HEK293 (cell line): ENCODE results near the genes SCN3B, ZNF202, OR6M1, OR8G5, OR8B8 and ROBO4.

DNA sequence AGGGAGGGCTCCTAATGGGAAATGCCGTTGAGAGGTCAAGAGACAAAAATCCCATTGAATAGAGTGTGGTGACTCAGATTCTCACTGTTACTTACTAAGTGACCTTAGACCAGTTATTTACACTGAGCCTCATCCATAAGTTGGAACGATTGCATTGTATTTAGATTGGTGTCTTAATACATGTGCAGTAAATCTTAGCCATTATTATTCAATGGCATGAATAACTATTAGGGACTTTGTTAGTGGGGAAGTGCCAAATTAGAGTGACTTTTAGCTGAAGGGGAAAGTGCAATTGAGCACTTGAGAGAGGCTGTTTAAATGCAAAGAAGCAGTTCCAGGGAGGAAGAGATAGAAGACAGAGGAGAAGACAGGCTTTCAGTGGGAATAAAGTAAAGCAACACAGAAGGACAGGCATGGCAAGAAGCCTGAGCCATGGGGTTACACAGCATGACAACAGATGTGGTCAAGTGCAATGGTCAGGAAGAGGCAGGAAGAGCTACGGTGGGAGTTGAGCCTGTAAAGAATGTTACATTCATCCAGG is 82.6 kb downstream of the UBASH3B start:
- PRO-cap = no peak
- RRBS, 2 experiments = no CpG with 5 or more reads among the region's 3 CpGs

GRCh38 chr11:122745821-122746631 is 90.5 kb downstream of the UBASH3B start:
- PRO-cap = no peak
- RRBS, 2 experiments = no CpG with 5 or more reads among the region's 18 CpGs

DNA sequence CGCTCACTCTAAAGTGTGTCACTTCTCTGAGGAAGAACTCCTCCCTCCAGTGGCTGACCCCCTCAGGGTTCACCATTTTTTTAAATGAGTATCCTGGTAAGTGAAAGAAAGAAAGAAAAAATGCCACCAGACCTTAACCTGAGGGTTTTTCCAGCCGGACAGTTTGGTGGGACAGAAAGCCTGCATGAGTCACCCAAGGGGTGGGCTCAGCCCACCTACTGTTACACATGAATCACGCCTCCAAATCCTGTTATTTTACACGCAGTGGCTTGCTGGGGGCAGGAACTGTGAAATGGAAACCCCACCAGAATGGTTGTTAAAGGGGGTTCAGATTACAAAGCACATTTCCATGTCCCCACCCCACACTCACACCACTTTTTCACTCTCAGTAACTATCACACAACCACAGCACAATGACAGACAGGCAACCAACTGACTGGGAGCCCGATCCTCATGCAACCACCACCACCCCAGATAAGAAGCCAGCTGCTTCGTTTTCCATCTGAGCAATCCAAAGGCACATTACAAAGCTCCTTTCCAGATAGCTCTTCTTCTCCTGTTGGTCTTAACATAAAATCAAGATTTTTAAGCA is 11.9 kb downstream of the CRTAM start:
- PRO-cap = no peak
- RRBS, 2 experiments = no CpG with 5 or more reads among the region's 6 CpGs

- PRO-cap = no peak
- RRBS, 2 experiments = no CpG with 5 or more reads among the region's 3 CpGs
Measured at GRCh38 chr11:123055850-123056407, 6.0 kb downstream of the HSPA8 start.

DNA sequence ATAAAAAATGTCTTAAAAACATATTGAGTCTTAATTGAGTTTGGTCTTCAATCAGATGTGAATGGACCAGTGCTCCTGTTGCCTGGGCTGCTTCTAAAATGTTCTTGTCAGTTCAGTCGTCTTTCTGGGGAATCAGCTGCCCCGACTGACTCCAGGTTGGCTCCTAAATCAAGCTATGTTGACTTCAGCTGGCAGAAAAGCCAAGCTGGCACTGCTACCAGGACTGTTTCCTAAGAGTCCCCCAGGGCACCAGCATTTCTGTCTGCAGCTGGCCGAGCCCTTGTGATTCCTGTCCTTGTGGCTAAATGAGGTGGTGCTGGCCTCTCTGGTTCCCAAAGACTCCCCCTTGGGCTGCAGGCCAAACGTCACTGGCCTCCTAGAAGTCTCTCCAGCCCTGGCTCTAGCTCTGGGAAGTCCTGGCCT is 31.0 kb downstream of the GRAMD1B start:
- PRO-cap = no peak
- RRBS, 2 experiments = no CpG with 5 or more reads among the region's 4 CpGs

- PRO-cap = no peak
- RRBS, 2 experiments = no CpG with 5 or more reads among the region's 6 CpGs
Measured at GRCh38 chr11:123466000-123466397, 35.9 kb downstream of the GRAMD1B start.

DNA sequence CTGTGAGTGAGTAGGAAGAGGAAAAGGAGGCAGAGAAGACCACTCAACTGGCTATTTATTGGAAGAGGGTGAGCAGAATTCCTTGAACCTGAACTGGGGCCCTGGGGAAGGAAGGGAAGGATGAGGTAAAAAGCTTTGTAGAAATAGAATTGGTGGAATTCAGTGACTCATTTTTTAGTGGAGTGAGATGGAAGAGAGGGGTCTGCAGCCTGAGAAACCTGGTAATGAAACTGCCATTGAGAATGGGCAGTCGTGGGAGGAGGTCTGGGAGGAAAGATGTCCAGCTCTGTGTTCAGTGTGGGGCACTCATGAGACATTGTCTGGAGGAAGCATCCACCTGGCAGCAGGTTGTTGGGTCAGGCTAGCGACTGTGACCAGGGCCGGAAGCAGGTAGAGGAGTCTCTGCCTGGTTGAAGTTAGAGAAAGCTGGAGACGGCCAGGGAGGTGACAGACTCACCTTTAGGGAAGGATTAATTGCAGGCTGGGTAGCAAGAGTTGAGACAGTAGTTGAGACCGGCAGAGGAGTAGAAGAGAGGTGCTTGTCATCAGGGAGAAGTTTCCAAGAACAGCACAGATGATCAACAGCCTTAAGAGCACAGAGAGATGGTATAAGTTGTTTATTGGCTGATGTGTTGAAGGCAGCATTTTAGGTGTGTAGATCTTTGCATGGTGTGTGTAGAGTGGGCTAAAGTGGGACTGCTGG is 79.9 kb downstream of the SCN3B start:
- PRO-cap = no peak
- RRBS, 2 experiments = no CpG with 5 or more reads among the region's 5 CpGs

GRCh38 chr11:123603744-123604378 is 50.6 kb downstream of the SCN3B start:
- PRO-cap = no peak
- RRBS, 2 experiments = no CpG with 5 or more reads among the region's 5 CpGs

GRCh38 chr11:123653766-123655235 is at the start of gene SCN3B:
Gene SCN3B, minus strand, starts transcription at chr11:123654624.
- PRO-cap = bidirectional peak, plus-strand start at chr11:123654757, minus-strand start at chr11:123654591
- RRBS, 2 experiments = under 1 to 3% methylated on average over 34 to 42 of the region's 111 CpGs

- PRO-cap = bidirectional peak, plus-strand start at chr11:123741366, minus-strand start at chr11:123741336; bidirectional peak, plus-strand start at chr11:123741781, minus-strand start at chr11:123741660
- RRBS, 2 experiments = 1 to 4% methylated on average over 23 to 26 of the region's 72 CpGs
Measured at GRCh38 chr11:123740707-123741934, at the start of gene ZNF202. Gene ZNF202, minus strand, starts transcription at chr11:123741660.

DNA sequence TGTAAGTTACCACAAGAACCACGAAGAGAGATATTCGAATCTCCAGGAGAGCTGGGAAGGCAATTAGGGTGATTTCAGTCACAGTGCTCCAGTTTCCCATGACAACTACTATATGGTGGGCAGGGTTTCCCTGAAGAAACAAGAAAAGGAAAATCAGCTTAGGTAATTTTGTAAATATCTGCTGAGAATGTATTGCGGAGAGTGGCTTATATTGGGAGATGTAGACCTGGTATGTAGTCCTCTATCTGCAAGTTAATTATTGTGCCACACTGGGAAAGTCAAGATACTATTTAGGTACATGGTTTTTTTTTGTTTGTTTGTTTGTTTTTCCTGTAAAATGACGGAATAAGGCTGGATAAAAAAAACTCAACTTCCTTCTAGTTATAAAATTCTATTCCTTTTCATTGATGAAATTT is at the start of gene OR6M1:
TSS of gene OR6M1 (minus strand) at position 100 of the 416 bp plus-strand sequence.
- PRO-cap = no peak
- RRBS, 2 experiments = no CpG with 5 or more reads among the region's 4 CpGs

DNA sequence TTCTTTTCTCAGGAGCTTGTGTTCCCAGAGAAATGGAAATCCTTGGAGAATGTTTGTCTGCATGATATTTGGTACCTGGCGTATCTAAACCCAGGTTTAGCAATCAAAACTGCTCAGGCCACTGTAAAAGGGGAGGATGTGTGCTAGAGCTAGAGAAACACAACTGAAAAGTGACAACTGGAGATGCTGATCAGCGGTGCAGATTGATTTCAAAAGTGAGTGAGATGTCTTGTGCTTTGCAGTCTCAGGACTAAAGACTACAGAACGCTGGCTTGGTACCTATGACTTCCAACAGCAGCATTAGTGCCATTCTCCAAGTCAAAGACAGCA is at the start of gene OR8G5:
TSS of gene OR8G5 (plus strand) at position 116 of the 330 bp plus-strand sequence.
- PRO-cap = no peak
- RRBS, 2 experiments = no CpG with 5 or more reads among the region's 3 CpGs

DNA sequence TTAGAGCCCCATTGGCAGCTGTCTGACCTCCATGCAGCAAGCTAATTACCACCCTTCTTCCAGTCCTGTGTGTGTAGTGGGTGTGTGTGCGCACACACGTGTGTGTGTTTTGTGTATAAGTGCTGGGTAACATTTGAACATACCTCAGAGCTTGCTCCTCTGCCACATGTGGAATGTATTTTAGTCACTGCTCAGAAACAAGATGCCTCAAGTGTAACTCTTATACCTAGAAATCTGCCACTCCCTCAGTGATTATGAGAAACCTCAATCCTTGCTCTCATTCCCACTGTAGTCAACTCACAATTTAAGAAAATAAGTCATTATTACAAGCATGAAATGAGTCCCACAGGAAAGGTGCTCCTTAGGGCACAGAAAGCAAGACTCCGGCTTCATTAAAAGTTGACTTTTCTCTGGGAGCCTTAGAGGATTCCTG is at the start of gene OR8B8:
TSS of gene OR8B8 (minus strand) at position 264 of the 433 bp plus-strand sequence.
- PRO-cap = no peak
- RRBS, 2 experiments = no CpG with 5 or more reads among the region's 3 CpGs

DNA sequence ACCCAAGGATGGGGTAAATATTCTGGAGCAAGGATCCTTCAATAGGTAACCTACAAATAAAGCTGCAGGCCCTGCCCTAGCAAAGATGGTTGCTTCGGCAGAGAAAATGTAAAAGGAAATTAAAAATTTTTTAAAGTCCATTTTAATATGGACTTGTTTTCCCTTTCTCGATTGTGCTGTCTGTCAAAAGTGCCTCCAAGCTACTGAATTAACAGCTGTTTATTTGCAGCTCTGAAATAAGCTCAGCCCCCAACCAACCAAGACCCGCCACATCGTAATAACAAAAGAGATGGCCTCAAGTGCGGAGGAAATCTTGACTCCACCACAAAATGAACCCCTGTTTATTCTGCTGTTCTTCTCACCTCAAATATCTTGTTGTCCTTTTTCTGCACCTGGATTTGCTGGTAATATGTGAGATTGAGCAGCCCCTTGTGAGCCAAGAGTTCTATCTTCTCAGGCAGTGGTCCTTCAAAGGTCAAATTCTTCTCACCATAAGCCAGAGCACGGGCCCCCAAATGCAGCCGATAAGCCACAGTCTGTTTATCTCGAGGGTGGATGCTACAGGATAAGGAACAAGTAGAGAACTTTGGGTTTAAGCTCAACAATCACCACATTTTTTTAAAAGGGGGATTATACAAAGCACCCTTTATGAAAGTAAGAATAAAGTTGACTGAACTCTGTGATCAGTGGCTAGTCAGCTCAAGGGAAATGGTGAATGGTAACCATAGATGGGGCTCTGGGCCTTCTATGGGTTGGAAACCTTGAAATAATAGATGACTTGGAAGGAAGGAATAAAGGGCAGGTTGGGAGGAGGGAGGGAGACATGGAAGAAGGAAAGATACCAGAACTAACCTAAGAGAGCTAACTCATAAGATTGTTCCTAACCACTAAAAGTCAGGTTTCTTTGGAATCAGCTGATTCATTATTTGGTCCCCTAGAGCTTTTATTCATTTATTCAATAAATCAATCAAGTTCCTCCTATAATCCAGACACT is 15.8 kb downstream of the TBRG1 start:
- PRO-cap = no peak
- RRBS, 2 experiments = no CpG with 5 or more reads among the region's 8 CpGs

GRCh38 chr11:124643247-124644261 is 20.9 kb downstream of the TBRG1 start:
- PRO-cap = no peak
- RRBS, 2 experiments = no CpG with 5 or more reads among the region's 9 CpGs

DNA sequence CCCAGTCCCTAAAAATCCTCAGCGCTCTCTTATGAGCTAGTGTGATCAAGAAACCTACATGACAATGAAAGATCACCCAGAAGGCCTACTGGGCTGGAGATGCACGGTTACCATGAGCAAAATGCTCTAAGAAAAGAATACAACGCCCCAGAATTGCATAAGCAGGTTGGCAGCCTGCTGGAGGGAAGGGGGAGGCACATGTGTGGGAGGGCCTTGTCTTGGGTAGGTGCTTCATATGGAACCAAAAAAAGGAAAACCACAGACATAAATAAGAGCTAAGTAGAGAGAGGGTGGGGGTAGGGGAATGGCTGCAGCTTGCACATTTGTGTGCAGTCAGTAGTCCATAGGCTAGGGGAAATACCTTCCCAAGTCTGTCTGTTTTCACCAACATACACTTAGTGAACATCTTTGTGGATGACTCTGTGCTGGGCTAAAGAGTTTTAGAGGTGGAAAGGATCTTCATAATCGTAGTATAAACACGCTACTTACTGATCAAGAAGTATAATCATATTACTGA is 2.8 kb downstream of the SIAE start:
- PRO-cap = no peak
- RRBS, 2 experiments = no CpG with 5 or more reads among the region's 5 CpGs

DNA sequence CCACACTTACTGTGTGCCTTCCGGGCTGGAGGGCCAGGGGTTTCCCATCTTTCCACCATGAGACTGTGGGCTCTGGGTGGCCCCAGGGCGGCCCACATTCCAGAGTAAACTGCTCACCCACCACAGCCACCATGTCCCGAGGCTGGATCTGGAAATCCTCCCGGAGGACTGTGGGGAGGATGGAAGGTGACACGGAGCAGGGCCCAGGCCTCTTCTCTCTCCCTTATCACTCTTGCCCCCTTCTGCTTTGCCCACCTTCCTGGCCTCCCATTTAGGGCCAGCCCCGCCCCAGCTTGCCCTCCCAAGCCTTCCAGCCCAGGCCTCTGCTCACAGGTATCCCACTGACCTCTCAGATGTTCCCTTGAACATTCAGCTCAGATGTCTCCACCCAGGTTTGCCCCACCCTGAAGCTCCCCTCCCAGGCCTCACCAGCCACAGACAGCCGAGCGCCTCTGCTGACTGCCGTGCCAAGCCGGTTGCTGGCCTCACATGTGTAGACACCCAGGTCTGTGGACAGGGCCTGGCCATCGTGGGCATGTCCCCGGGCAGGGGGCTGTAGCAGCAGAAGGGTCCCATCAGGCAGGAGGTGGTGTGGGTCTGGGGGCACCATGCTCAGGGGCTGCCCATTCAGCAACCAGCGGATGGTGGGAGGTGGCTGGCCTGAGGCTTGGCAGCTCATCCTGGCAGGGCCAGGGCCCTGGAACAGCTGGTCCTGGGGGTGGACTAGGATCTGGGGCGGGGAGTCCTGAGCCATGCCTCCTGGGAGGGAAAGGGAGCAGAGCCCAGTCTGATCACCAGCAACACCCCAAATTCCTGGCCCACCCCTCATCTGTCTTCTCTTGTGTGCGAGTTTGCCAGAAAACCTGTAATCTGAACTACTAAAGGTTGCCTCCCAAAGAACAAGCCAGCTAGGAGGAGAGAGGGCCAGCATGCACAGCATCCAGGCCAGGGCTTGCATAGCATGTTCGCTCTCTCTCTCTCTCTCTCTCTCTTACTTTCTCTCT is 860 bp downstream of the ROBO4 start:
- PRO-cap = no peak
- RRBS, 2 experiments = 85 to 93% methylated on average over 3 to 4 of the region's 16 CpGs

DNA sequence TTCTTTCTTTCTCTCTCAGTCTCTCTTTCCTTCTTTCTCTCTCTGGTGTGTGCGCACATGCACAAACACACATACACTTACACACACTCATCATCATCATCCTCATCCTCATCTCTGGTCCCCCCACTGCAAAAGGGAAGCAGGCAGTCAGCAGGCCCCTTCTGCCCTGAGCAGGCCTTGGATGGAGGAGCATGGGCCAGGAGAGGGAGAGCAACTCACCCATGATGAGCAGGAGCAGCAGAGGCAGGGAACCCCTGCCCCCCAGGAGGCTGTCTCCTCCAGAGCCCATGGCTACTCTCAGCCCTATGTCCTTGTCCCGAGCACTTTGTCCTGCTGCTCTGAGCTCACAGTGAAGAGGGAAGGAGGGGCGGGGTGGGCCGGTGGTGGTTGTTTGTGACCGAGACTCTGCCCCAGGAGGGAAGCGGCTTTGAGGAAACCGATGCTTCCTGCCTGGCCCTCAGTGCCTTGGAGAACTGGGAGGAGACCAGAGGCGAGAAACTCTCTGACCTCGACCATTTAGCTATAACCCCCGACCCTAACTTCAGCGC is at the start of gene ROBO4:
TSS of gene ROBO4 (minus strand) at position 359 of the 548 bp plus-strand sequence.
- PRO-cap = no peak
- RRBS, 2 experiments = no CpG with 5 or more reads among the region's 11 CpGs

- PRO-cap = no peak
- RRBS, 2 experiments = no CpG with 5 or more reads among the region's 11 CpGs
Measured at GRCh38 chr11:124900271-124901118, 2.8 kb upstream of the ROBO4 start.

GRCh38 chr11:125272851-125273505 is 108.4 kb downstream of the PKNOX2 start:
- PRO-cap = no peak
- RRBS, 2 experiments = no CpG with 5 or more reads among the region's 13 CpGs